Bile duct (tissue), 1 donor: ENCODE measurements around a stretch of chr7.

GRCh38 chr7:150739356-150739753, 2.1 kb downstream of the GIMAP5 start:
- PRO-cap = no peak

DNA sequence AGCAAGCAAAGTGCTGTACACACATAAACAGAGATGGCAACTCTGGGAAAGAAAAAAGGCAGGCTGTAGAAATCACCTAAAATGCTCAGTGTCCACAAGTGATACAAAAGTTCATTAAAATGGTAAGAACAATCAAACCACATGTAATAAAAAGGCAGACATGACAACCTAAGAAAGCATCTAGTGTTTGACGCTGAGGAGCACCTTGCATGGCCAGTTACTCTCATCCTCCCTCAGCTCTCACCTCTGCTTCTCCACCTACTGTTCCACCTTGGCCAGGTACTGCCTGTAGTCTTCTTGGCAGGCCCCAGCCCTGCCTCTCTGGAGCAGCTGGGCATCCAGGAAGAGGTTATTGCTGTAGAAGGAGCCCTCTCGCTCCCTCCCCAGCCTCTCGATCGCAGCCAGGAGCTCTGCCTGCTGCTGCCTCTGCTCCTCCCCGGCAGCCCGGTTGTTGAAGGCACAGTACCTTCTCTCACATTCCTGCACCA, 9.6 kb downstream of the GIMAP5 start:
- PRO-cap = no peak

GRCh38 chr7:150799427-150799794, 753 bp downstream of the TMEM176B start:
- PRO-cap = no peak

DNA sequence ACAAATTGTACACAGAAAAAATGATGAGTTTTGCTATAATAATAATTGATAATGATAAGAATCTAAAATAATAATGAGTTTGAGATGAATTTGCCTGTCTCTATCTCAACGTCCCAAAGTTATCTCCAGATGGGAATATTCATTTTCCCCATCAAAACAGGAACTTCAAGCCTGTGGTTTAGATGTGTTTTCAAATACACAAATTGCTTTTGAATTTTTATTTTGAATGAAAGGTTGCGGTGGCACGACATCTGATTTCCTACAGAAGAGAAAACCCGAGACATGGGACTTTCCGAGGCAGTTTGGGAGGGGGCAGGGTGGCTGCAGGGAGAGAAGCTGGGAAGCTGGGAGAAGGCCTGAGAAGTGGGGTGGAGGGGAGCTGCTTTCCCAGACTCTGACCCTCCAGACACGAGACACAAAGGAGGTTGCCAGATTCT, 19.5 kb downstream of the TMEM176A start:
- PRO-cap = unidirectional peak, plus-strand start at position 300 of the sequence

DNA sequence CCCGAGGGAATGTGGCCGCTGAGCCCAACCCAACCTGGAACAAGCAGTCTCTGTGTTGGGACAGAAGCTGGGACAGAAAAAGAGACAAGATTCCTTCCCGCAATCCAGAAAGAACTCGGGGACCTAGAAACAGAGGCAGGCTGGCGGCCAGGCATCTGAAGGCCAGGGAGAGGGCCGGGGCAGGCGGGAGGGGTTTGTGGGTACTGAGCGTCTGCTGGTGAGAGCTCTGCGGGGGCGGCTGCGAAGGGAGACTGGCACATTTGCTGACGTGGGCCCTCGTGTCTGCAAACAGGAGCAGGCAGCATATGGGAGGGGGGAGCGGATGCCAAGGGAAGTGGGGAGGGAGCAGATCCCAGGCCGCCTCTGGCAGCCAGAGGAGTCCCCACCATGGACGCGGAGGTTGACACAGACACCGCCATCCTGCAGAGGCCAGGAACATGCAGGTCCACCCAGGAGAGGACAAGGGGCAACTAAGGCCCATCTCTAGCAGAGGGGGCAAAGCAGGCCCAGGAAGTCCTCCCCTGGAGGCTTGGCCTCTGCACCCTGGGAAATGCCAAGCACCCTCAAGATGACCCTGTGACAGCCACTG, 32.2 kb downstream of the KCNH2 start:
- PRO-cap = no peak

GRCh38 chr7:150962739-150963280, 15.3 kb downstream of the KCNH2 start:
- PRO-cap = no peak

GRCh38 chr7:150968224-150968430, 10.0 kb downstream of the KCNH2 start:
- PRO-cap = no peak

DNA sequence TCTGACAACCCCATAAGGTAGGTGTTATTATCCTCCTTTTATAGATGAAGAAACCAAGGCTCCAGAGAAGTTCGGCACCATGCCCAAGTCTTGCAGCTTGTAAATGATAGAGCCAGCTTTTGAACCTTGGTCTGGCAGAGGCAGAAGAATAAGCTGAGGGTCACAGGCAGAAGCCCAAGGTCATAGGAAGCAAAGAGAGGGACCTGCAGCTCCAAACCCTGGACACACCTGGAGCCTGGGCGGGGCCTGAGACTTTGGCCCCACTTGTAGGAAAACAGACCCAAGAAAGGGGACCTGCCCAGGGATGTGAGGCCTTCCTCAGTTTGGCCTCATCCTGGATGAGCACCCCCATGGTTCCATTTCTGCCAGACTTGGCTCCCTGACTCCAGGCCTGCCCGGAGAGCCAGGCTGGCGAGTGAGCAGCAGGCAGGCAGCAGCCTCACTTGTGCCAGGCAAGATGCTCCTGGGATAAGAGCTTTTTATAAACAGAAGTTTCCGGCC, 2.5 kb downstream of the KCNH2 start:
- PRO-cap = no peak

DNA sequence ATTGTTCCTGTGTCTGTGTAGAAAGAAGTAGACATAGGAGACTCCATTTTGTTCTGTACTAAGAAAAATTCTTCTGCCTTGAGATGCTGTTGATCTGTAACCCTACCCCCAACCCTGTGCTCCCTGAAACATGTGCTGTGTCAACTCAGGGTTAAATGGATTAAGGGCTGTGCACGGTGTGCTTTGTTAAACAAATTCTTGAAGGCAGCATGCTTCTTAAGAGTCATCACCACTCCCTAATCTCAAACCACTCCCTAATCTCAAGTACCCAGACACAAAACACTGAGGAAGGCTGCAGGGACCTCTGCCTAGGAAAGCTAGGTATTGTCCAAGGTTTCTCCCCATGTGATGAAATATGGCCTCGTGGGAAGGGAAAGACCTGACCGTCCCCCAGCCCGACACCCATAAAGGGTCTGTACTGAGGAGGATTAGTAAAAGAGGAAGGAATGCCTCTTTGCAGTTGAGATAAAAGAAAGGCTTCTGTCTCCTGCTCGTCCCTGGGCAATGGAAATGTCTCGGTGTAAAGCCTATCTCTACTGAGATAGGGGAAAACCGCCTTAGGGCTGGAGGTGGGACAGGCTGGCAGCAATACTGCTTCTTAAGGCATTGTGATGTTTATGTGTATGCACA, 1.1 kb upstream of the ABCB8 start:
- PRO-cap = no peak

GRCh38 chr7:151032667-151033295, 4.5 kb downstream of the ABCB8 start:
- PRO-cap = no peak

- PRO-cap = no peak
Observed at GRCh38 chr7:151107432-151107935, 21.2 kb downstream of the AGAP3 start.

- PRO-cap = no peak
Observed at GRCh38 chr7:151123309-151124283, 37.3 kb downstream of the AGAP3 start.

- PRO-cap = no peak
Observed at GRCh38 chr7:151242293-151242944, 6.1 kb downstream of the SMARCD3 start.

DNA sequence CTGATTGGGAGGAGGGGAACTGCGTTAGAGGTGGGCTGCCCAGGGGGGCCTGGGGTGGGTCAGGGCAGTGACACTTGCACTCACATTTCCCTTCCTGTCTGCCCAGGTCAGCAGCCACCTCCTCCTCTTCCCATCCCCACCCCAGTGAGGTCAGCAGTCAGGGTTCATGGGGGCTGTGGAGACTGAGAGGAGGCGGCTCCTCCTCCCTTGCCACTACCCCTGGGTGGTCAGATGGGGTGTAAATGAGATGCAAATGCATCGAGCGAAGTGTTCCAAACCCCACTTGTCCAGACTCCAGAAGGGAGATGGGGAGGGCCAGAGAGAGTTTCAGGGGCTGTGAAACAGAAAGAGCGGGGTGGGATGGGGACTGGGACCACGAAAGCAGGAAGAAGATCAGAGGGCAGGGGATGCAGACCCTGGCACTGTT, 2.0 kb downstream of the SMARCD3 start:
- PRO-cap = no peak

GRCh38 chr7:151273449-151274228, 25.1 kb upstream of the SMARCD3 start:
- PRO-cap = no peak

GRCh38 chr7:151303342-151303827, 38.2 kb upstream of the NUB1 start:
- PRO-cap = no peak

DNA sequence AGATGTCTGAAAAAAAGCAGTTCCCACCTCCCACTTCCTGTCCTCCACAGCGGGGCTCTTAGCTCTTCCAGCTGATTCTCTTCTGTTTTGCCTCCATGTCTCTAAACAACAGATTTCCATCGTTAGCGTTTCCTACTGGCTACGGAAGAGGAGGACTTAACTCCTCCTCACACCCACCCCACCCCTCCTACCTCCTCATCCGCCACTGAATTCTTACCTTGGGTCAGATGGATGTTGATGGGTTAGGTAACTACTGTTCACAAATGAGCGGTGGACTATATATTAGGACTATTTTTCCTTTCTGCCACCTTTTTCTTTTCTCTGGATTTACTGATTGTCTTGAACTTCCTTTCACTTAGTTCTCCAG, 36.7 kb upstream of the NUB1 start:
- PRO-cap = no peak

DNA sequence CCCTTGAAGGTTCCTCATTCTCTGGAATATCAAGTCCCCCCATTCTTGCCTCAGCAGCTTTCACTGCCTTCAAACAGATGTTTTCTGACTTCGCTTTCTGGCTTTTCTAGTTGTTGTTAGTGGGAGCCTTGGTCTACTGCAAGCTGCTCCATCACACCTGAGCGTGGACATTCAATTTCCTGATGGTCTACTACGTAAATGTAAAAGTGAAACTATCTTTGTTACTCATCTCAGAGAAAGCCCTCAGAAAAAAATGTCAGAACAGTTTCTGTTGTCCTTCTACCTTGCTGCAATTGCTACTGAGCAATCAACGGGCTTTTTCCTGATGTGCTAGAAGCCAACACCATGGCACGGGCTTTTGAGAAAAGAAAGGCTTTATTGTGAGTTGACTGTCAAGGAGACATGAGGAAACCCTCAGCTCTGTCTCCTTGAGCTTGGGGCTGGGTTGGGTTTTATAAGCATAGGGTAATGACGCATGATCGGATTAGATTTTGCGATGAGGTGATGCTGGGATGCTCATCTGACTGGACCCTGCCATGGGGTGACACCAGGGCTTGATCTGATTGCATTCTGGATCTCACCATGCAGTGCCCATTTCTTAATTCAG, 1.5 kb upstream of the NUB1 start:
- PRO-cap = no peak

DNA sequence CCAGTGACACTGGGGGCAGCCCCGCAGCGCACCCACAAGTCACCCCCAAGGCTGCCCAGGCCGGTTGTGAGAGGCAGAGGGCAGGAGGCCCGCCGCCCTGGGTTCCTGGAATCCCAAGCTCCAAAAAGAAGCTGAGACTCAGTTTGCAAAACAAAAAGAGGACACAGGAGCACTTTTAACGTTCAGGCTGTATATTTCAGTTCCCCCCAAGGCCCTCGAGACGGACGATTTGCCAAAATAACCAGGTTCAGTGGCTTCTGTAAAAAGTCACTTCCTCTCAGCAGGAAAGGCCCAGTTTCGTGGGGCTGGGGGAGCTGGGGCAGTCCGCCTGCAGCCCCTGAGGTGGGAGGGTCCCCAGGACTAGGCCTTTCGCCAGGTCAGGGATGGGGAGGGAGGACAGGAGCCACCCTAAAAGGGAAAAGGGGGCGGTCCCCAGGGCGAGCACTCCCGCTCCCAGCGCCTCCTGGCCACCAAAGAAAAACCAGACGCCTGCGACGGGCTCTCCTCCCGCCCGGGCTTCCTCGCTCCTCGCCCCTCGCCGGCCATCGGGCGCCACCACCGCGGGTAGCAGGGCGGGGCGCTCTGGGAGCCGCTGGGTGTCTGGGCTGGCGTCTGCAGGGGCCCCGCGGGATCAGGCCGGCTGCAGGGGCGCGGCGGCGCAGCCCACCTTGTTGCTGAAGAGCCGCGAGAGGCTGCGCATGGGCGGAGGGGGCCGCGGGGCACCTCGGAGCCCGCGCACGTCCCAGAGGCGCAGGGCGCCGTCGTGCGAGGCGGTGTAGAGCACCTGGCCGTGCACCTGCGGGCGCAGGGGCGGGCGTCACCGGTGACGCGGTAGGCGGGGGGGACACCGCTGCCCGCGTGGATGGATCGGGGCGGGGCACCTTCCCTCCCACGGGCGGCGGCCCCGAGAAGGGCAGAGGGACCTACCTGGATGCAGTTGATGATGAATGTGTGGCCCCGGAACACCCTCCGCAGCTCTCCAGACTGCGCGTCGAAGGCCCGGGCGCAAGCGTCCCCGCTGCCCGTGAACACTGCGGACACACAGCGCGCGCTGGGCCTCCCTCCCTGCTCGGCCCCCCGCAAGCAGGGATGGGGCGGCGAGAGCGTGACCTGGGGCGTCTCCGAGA, 28.5 kb downstream of the WDR86 start:
- PRO-cap = no peak

DNA sequence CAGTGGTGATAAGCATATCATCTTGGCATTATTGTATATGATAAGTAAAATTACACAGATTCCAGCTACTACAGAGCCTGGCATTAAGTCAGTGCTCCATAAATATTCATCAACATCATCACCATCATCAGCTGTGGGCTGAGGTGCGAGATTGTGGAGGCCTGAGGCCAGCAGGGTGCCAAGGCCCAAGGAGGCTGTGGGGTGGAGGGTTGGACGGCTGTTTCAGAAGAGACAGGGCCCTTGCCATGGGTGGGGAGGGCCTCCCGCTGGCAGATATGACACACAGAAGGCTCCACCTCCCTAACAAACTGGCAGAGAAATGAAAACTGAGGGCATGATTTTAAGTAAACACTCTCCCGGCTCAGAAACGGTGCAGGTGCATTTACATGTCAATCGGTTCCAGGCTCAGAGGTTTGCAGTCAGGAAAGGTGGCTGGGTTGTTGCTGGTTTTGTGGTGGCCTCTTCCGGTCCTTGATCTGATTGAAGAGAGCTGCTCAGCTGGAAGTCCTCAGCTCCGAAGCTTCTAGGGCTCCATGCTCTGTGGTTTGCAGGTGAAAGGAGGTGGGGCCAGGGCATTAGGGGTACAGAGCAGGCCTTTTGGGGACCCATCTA, 10.2 kb downstream of the CRYGN start:
- PRO-cap = no peak